SP-49 (cell line): ENCODE measurements around the gene CHD9NB.

GRCh38 chr16:50201556-50201953 is 48.4 kb downstream of the TENT4B start:
- PRO-cap: no peak

GRCh38 chr16:50202598-50203232 is 49.6 kb downstream of the TENT4B start:
- PRO-cap: no peak

DNA sequence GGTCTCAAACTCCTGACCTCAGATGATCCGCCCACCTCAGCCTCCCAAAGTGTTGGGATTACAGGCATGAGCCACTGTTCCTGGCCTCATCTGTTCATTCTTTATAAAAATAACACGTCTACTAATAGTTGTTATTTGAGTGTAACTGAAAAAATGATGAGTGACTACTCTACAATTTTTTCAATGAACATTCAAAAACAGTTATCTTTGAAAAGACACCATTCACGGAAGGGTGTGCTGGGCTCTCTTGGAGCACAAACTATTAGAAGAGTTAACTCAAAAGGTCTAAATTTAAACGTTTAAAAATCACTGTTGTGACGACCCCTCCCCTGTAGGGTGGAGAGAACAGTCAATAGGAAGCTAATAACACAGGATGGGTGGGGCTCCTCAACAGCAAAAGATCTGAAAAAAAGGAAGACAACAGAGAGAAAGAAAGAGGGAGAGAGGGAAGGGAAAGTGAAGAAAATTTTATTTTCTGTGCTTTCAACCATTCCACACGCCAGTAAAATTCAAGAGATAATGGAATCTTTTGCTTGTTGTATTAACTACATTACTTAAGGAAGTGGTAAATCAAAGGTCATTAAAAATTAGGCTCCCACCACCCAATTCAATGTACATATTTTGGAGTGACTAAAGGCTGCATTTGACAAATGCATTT is 31.2 kb downstream of the BRD7 start:
- PRO-cap: no peak

- PRO-cap: no peak
Measured at GRCh38 chr16:50367956-50368563, 728 bp downstream of the BRD7 start.

DNA sequence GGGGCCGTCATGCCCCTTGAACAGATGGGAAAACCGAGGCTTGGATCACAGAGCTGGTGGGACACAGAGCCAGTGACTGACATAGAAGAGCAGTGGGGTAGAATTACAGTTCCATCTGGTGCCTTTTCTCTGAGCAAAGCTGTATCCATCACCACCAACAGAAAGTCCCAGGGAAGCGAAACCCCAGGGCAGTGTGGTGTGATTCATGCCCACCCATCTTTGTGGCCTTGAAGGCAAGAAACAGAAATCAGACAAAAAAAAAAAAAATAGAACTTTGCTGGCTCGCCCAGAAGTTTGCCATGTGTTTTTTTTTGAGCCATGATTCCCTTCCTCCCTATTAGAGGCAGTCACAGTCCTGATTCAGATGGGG is 486 bp upstream of the SNX20 start:
- PRO-cap: no peak

DNA sequence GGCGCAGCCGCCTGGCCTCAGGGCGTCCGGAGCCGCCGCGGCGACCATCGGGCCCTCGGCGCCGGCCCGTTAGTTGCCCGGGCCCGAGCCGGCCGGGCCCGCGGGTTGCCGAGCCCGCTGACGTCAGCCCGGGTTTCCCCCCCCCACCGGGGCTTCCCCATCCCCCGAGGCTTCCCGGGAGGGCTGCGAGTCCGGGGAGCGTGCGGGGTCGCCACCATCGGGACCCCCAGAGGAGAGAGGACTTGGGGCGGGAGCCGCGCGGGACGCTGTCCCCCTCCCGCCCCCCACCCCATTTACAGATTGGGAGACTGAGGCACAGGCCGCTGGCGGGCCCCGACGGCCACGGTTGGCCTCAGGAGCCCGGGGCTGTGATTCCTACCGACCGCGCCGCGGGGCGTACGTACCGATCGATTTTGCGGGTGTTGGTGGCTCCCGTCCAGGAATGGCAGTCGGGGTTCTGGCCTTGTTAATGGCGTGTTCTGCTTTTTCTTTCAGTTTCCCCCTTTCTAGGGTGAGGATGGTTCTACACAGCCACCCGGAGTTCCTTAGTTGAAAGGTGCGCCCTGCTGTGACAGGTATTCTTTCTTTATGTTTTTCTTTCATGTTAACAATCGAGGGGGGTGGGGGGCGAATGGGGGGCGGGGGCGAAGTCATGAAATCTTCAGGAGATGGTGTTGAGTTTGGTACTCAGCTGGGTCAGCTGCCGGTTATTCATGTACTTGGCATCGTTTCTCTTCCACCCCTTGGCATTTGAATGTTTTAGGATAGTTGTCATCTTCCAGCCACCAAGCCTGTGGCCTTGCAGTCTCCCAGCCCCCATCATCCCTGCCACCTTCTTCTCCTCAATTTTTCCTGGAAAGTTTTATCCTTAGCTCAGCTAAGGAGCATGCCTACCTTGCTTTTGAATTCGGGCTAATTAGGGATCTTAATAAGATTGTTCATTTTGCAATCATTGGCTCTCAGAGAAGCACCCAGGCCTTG is 671 bp downstream of the CYLD start:
- PRO-cap: no peak

DNA sequence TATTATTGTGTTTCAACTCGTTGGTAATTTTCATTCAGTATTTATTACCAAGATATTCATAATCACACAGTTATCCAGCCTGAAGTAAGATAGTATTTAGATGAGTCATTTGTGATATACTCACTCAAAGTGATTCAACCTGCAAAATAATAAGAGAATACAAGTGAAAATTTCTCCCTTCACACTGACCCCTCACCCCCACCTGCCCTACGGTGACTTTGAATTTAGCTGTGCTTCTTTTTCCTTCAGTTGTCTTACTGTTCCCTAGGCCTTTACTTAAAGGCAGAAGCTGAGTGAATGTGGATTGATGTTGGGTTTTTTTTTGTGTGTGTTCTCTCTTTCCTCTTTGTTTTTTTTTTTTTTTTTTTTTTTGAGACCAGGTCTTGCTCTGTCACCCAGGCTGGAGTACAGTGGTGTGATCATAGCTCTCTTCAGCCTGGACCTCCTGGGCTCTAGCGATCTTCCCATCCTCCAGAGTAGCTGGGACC is 3.2 kb downstream of the CYLD start:
- PRO-cap: no peak

GRCh38 chr16:50806266-50807045 is 64.6 kb downstream of the CYLD start:
- PRO-cap: no peak

DNA sequence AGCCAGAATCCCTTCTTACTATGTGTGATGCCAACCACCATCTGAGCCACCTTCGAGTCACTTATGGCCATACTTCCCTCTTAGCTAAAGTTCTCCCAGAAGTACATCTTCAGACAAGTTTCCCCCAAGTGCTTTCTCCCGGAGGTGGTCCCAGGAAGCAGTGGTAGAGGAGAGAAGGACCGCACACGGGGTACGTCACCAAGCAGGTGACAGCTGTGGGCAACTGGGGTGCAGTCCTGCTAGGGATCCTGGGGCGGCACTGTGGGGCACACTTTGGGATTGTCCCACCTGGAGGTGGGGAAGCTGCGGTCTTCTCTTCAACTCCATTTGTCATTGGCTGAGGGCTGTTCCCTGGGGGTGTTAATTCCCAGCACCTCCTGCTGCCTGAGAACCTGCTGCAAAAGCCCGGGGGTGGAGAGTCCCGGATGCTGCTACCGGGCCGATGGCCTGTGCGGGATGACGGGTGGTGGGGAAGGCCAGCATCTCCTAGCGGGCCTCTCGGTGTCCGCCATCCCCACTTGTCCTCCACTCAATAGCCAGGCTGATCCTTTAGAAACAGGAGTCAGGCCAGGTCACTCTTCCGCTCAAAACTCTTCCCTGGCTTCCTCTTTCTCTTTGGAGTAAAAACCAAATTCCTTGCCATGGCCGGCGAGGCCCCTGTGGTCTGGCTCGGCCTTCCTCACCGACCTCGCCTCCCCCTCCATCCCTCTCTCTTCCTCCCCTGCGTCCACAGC is 100.1 kb downstream of the CYLD start:
- PRO-cap: no peak

DNA sequence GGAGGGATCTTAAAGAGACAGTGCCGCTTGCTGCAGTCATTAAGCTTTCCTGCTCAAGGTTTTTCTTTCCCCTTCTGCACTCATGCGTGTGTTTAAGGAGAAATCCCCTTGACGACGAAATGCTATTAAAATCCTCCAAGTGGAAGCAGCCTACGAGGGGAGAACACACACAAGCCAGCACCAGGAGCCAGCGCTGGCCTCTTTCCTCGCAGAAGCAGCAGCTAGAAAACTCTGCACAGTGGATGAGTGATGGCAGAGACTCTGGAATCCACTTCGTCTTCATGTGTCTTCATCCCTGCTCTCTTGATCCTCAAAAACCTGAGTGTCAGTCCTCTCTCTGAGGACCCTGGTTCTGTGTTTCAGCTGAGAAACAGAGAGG is 21.9 kb downstream of the SALL1 start:
- PRO-cap: no peak

DNA sequence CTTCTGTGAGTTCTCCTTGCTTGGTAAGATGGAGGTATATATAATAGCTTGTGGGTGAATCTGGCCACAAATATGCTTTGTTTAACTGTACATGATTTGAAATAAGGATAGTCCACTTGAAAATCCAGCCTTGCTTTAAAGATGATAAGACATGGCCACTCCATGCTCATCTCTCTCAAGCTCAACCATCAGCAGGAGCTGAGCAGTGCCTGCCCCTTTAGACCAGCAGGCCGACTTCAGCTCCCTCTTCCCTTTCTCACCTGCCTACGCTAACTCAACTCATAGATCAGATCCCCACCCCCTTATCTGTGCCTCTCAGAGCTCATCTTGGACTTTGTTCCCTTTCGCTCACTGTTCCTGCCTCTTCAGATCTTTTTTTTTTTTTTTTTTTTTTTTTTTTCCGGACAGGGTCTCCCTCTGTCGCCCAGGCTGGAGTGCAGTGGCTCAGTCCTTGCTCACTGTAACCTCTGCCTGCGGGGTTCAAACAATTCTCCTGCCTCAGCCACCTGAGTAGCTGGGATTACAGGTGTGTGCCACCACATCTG is 84.5 kb upstream of the SALL1 start:
- PRO-cap: no peak

GRCh38 chr16:51243933-51244132 is 92.8 kb upstream of the SALL1 start:
- PRO-cap: no peak

GRCh38 chr16:51427168-51427736 is 276.2 kb upstream of the SALL1 start:
- PRO-cap: no peak

- PRO-cap: no peak
Measured at GRCh38 chr16:51431194-51432274, 280.5 kb upstream of the SALL1 start.

- PRO-cap: no peak
Measured at GRCh38 chr16:51450672-51451464, 299.8 kb upstream of the SALL1 start.

GRCh38 chr16:51523368-51523829 is 372.3 kb upstream of the SALL1 start:
- PRO-cap: no peak

GRCh38 chr16:51834169-51834592 is 683.1 kb upstream of the SALL1 start:
- PRO-cap: no peak

GRCh38 chr16:52494582-52495109 is 52.3 kb downstream of the TOX3 start:
- PRO-cap: no peak

- PRO-cap: no peak
Measured at GRCh38 chr16:52544468-52544793, 2.5 kb downstream of the TOX3 start.

DNA sequence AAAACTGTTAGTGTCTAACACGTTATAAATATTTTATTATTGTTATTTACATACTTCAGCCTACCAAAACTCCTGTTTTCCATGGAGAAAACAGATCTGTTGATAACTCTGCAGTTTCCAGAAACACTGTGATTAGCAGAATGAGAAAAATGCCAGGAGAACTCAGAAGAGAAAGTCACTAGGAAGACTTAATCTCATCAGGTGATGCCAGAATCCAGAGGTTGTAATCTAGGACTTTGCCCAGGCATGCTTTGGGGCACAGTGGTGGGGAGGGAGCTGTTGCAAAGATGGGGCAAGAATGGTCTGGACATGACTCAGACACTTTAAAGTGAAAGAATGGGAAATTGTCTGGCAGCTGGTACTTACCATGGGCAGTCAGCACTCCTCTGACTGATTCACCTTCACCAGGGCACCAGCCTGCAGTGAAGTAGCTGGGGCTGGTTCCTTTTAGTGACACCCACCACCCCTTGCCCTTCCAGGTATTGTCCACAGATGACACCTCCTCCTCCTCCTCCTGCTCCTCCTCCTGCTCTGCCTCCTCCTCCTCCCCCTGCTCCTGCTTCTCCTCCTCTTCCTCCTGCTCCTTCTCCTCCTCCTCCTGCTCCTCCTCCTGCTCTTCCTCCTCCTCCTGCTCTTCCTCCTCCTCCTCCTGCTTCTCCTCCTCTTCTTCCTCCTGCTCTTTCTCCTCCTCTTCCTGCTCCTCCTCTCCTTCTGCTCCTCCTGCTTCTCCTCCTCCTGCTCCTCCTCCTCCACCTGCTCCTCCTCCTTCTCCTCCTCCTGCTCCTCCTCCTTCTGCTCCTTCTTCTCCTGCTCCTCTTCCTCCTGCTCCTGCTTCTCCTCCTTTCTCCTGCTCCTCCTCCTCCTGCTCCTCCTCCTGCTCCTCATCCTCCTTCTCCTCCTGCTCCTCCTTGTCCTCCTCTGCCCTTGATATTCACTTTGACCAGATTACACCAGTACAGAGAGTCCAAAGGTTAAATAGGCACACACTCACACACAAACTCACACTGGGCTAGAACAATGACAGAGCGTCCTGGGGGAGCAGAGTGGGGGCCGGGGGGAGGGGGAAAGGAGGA is at the start of gene CHD9NB:
Gene CHD9NB (minus strand): TSS at position 503 of the 1,073 bp plus-strand sequence.
- PRO-cap: no peak